Measurements from ENCODE around the gene PARD3.

DNA sequence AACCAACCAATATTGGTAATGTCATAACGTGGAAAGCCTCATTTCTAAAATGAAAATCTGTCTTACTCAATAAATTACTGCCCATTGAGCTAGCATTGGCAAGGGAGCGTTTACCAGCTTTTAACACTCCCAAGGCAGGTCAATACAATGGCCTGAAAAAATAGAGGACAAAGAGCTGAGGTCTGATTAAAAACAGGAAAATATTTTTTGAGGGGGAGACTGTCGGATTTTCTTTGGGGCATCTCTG is 101.0 kb downstream of the NRP1 start:
- PRO-cap, result no peak
- RAMPAGE, long total RNA, 2 experiments, result no peak in any of the 2 experiments

DNA sequence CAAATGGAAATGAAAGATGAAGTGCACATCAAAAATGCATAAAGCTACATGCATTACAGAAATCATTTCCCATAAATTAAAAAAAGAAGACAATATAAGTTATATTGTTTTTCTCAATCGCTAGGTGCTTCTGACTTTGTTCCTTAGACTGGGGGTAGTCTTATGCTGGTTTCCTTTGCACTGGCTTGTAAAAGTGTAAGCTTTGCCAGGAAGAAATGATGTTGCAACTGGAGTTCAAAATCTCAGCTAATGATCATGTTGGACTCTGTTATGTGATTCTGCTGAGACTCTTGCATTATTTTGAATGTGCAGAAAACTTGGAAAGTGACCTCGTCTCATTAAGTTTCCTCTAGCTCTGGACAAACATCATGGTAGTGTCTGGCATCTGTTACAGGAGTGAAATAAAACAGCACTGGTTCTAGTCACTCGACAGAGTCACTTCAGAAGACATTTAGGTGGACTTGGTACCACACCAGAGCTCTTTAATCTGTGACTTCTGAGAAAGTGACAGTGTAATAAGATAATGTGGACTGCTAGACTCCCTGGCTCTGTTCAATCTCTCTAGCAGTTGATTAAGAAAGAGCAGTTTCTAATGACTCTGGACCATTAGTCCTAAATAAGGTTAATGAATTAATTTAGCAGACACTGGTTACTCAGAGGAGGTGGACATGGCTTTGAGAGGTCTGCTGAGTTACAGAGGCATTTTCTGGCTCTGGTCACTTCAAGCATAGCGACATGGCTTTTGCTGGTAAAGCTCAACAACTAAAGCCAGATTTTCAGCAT is 2.2 kb downstream of the NRP1 start:
- PRO-cap, result no peak
- RAMPAGE, long total RNA, 2 experiments, result no peak in any of the 2 experiments

GRCh38 chr10:34739847-34740427 is 75.2 kb downstream of the PARD3 start:
- PRO-cap, result unidirectional peak, plus-strand start at chr10:34740199
- RAMPAGE, long total RNA, 2 experiments, result no peak in any of the 2 experiments

GRCh38 chr10:34815219-34816142 is at the start of gene PARD3:
TSS of gene PARD3 (minus strand) at chr10:34815296.
- PRO-cap, result unidirectional peak, minus-strand start at chr10:34815278
- RAMPAGE, long total RNA, 2 experiments, result no peak in any of the 2 experiments

- PRO-cap, result no peak
- RAMPAGE, long total RNA, 2 experiments, result no peak in any of the 2 experiments
These were observed 126.7 kb upstream of the PARD3 start for GRCh38 chr10:34941697-34942322.

- PRO-cap, result no peak
- RAMPAGE, long total RNA, 2 experiments, result no peak in any of the 2 experiments
These were observed 14.9 kb downstream of the CREM start for GRCh38 chr10:35141270-35142132.

GRCh38 chr10:35313479-35313979 is 22.8 kb upstream of the CCNY start:
- PRO-cap, result no peak
- RAMPAGE, long total RNA, 2 experiments, result no peak in any of the 2 experiments

GRCh38 chr10:35347992-35349351 is 12.2 kb downstream of the CCNY start:
- PRO-cap, result no peak
- RAMPAGE, long total RNA, 2 experiments, result no peak in any of the 2 experiments

DNA sequence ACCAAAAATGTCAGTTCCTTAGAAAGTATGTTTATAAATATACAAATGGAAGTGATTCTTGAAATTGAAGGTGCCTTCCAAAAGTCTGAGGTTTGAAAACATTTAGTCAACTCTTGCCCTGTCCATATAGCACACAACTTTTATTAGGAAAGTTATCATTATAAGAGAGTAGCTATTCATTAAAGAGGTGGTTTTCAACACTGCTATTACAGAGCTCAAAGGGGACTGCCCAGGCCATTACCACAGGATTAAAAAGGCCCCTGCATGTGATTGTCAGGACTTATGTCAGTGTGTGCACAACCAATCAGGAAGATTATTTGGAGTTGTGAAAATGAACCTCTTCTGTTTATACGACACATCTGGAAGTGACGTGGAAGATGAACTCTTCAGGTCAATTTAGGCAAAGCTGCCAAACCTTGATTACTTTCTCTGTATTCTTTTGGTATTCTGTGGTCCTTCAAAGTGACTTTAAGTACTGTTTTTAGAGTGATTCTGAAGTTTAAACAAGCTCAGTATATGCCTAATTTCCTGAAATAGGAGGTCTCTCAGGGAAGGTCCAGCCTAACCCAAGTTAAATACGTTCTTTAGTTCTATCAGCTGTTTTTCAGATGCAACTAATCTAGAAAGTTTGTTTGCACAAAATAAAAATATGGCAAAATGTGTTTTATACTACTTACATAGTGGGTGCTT is 14.8 kb downstream of the CCNY start:
- PRO-cap, result no peak
- RAMPAGE, long total RNA, 2 experiments, result no peak in any of the 2 experiments

- PRO-cap, result no peak
- RAMPAGE, long total RNA, 2 experiments, result no peak in any of the 2 experiments
These were observed 109.9 kb downstream of the CCNY start for GRCh38 chr10:35446157-35446605.

DNA sequence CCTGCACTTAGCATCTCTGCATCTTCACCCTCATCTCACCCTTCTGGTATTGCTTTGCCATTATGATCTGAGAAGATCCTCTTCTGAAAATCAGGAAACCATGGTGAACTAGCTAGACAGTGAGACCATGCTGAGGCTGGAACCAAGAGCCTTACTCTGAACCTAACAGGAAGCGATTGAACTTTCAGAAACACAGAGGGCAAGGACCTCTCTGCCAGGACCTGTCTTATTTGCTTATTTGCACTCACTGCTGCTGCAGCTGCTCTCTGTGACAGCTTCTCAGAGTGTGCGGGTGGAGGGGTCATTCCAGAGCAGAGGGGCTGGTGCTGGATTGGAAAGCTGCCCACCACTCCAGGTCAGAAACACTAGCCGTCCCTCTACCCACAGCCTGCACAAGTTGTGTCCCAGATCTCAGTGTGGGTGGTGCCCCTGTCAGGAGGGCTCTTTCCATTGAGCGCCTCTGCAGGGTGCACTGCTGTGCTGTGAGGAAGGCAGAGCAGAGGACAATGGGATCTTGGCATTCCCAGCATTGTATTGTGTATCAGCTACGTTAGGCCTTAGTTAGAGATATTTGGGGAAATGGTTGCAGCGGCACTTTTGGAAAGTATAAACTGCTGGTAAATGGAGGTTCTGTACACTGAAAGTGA is 126.2 kb downstream of the CCNY start:
- PRO-cap, result no peak
- RAMPAGE, long total RNA, 2 experiments, result no peak in any of the 2 experiments

GRCh38 chr10:35639421-35639942 is 2.6 kb downstream of the FZD8 start:
- PRO-cap, result no peak
- RAMPAGE, long total RNA, 2 experiments, result no peak in any of the 2 experiments

GRCh38 chr10:35639943-35640517 is 2.1 kb downstream of the FZD8 start:
- PRO-cap, result no peak
- RAMPAGE, long total RNA, 2 experiments, result no peak in any of the 2 experiments

GRCh38 chr10:36450236-36450897 is 675.0 kb upstream of the ANKRD30A start:
- PRO-cap, result no peak
- RAMPAGE, long total RNA, 2 experiments, result no peak in any of the 2 experiments

DNA sequence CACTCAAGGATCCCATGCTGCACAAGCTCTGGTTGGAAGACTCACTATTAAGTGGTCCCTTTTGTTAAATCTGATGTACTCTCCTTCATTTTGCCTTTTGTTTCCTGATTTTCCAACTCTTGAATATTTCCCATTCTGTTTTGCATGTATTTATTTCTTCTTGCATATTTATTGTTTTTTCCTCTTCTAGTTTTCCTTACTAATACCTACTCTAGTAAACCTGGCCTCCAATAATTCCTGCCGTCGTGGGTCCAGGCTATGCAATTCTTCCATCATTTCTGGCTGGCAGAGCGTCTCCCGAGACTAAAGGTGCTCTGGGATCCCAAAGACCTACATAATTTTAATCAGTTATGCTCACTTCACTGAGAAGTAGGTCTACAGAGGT is 36.7 kb downstream of the ZNF248 start:
- PRO-cap, result no peak
- RAMPAGE, long total RNA, 2 experiments, result no peak in any of the 2 experiments

GRCh38 chr10:37832210-37832867 is 25.1 kb downstream of the ZNF248 start:
- PRO-cap, result no peak
- RAMPAGE, long total RNA, 2 experiments, result no peak in any of the 2 experiments

- PRO-cap, result no peak
- RAMPAGE, long total RNA, 2 experiments, result no peak in any of the 2 experiments
These were observed 107.5 kb downstream of the ZNF33B start for GRCh38 chr10:42530786-42531439.

DNA sequence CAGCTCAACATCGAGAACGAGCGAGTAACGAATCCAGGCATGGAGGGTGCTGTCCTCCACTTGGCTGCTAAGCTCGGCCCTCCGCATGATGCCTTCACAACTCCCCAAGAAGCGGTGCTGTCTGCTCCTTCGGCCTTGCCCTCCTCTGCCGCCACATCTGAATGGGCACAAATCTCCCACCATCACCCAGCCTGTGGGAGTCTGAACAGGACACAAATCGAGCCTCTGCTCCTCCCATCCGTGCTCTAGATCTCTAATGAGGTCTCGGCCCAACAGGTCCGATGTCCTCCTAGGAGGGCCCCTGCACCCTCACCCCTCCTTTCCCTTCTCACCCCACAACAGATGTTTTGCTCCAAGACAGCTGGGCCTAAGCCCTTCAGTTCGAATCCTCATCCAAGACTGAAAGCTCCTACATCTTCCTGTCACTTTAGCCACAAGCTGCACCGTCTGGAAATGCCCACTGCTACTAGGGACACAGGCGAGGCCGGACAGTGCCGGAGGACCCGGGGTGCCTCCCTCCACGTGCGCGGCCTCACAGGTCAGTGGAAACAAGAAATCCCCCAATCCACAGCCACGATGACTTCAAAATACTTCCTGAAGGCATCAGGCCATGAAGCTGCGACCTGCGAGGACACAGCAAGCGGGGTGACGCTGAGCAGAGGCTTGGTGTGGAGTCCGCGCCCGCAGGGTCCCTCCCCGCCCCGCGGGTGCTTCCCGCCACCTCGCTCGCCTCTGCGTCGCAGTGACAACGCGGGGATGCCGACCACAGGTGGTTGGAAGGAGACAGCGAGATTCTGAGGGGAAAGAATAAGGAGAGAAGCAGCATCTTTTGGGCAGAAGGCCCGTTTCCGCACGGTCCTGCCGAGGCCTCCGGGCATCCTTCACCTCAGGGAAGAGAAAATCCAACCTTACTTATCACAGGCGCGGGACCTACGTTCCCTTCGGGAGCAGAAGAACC is 86.4 kb downstream of the ZNF33B start:
- PRO-cap, result no peak
- RAMPAGE, long total RNA, 2 experiments, result no peak in any of the 2 experiments

- PRO-cap, result no peak
- RAMPAGE, long total RNA, 2 experiments, result no peak in any of the 2 experiments
These were observed 16.1 kb upstream of the ZNF33B start for GRCh38 chr10:42654489-42654927.

DNA sequence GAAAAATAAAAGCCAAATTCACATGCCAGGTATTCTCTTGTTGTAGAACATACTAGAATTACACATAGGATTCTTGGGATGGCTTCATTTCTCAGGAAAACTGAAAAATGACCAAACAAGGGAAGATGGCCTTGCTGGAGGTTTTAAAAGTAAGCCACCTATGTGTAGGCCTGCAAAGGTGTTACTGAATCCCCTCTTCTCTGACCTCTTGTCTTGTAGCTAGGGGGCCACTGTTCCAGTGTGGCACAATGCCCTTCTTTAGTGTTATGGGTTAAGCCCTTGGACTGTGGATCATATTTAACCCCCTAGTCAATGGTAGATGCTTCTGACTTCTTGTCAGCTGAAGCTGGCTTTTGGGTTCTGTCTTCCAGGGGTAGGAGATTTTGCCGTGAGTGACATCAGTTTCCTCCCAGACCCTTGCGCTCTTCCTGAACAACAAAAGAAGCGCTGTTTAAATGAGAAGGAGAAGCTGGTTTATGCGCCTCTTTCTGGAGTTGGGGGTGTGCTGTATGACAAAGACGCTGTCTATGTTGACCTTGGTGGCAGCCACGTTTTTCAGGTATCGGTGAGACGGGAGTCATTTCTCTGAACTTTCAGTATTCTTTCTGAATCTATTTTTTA is 10.1 kb downstream of the BMS1 start:
- PRO-cap, result no peak
- RAMPAGE, long total RNA, 2 experiments, result no peak in any of the 2 experiments